Right lobe of liver (tissue), 4 donors: ENCODE measurements around the genes UBE2J2 and TMEM88B.

DNA sequence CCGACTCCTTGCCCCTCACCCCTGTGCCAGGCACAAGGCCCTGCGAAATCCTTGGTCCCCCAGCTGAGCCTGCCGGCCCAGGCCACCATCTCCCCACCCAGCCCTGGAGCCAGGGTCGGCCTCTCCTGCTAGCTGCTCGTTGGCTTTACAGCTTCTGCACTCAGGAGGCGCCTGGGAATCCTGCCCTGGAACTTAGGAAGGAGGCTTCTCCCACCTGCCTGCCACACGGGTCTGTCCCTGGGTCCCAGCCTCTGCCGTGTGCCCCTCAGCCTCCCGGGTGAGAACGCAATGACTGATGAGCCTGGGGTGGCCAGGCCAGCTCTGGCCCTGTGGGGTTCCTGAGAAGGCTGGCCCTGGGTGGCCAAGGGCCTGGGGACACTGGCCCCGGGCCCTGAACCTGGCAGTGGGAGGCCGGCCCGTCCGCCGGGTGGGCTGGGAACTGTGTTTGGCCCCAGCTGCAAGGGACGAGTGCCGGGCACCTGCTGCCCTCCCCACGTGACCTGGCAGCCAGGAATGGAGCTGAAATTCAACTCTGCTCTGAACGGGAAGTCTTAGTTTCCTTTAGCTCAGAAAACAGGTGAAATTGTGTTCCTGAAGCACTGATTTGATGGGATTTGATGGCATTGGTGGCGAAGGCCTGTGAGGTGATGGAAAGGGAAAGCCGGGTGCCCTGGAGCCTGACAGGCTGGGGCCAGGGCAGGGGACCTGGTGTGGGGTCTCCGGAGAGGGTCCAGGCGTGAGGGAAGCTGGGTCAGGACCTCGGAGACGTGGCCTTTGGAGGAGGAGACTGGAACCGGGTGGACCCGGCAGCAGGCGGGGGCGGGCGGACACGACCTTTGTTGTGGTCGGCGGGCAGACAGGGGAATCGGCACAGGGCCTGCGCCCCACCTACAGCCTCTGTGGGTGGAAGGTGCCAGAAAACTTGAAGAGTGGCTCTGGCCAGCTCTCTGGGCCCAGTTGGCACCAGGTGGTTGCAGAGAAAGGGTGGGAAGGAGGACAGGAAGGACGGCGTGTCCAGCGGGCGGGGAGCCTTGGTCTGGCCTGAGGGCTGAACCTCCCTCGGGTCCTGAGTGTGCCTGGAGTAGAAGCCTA is 8.1 kb upstream of the TTLL10 start:
- PRO-cap, 4 experiments, result no peak in any of the 4 experiments
- RAMPAGE, long total RNA, 2 experiments, result no peak in any of the 2 experiments

GRCh38 chr1:1233403-1233738 is 1.3 kb downstream of the B3GALT6 start:
- PRO-cap, 4 experiments, result no peak in any of the 4 experiments
- RAMPAGE, long total RNA, 2 experiments, result no peak in any of the 2 experiments

- PRO-cap, 4 experiments, result no peak in any of the 4 experiments
- RAMPAGE, long total RNA, 2 experiments, result no peak in any of the 2 experiments
Measured at GRCh38 chr1:1267640-1268600, 5.7 kb downstream of the UBE2J2 start.

DNA sequence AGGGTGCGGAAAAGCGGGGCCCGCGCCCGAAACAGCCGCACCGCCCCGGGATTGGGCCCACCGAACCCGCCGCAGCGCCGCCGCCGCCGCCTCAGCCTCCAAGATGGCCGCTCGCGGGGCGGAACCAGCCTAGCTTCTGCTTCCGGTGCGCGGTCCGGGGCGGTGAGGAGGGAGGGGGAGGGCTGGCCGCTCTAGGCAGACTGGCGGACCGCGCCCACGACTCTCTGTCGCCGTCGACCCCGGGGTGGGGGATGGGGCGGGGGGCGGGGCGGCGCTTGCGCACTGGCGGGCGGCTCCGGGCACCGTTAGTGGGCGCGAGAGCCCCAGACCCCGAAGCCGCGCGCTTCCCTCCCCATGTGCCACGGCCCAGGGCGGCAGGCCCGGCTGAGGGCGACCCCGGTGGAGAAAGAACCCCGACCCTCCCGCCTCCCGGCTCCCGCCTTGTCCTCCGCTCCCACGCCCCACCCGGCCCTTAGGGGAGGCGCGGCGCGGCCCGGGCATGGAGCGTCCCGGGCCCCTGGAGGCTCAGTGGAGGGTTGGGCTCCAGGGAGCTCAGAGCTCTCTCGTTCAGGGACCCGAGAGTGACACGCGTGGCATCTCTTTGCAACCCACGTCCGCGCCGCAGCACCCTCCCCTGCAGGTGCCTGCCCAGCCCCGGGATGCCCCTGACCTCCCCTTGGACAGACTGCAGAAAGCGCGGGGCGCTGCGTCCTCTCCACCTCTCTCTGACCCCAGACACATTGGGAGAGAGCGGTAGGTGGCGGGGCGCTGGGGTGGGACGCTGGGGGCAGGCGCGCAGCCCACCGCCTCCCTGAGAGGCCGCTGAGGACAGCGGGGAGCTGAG is at the start of gene UBE2J2:
Gene UBE2J2 (minus strand): TSS at position 126 of the 844 bp plus-strand sequence.
- PRO-cap, 4 experiments, result peak in 4 of 4 experiments; most common plus-strand start position 308 of the sequence (in 3); most common minus-strand start position 105 of the sequence (in 4)
- RAMPAGE, long total RNA, 2 experiments, result no peak in any of the 2 experiments

GRCh38 chr1:1302848-1303605 is 4.7 kb downstream of the ACAP3 start:
- PRO-cap, 4 experiments, result no peak in any of the 4 experiments
- RAMPAGE, long total RNA, 2 experiments, result no peak in any of the 2 experiments

- PRO-cap, 4 experiments, result no peak in any of the 4 experiments
- RAMPAGE, long total RNA, 2 experiments, result no peak in any of the 2 experiments
Measured at GRCh38 chr1:1303763-1303995, 4.1 kb downstream of the ACAP3 start.

- PRO-cap, 4 experiments, result no peak in any of the 4 experiments
- RAMPAGE, long total RNA, 2 experiments, result no peak in any of the 2 experiments
Measured at GRCh38 chr1:1324219-1324512, 294 bp downstream of the INTS11 start.

DNA sequence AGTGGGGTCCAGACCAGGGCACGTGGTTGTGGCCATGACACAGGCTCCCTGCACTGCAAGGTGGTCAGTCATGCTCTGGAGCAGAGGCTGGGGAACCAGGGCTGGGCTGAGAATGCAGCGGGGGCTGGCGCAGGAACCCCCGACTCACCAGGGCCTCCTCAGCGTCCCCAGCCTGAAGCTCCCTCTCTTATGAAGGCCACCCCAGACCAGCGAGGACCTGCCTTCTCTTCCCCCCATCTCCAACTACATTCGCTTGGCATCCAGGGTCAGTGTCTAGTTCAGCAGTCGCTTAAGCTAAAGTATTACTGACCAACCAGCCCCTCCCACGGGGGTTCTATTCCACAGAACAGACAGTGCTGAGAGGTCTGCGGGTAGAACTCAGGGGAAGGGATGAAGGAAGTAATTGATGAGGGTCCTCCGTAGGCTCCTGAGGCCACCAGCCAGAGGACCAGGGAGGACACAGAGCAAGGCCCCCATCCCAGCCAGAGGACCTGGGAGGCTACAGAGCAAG is 2.5 kb downstream of the DVL1 start:
- PRO-cap, 4 experiments, result no peak in any of the 4 experiments
- RAMPAGE, long total RNA, 2 experiments, result no peak in any of the 2 experiments

- PRO-cap, 4 experiments, result no peak in any of the 4 experiments
- RAMPAGE, long total RNA, 2 experiments, result no peak in any of the 2 experiments
Measured at GRCh38 chr1:1351882-1352657, 2.9 kb upstream of the DVL1 start.

GRCh38 chr1:1354581-1355382 is 3.6 kb downstream of the MXRA8 start:
- PRO-cap, 4 experiments, result no peak in any of the 4 experiments
- RAMPAGE, long total RNA, 2 experiments, result no peak in any of the 2 experiments

GRCh38 chr1:1425599-1426516 is at the start of gene TMEM88B:
Gene TMEM88B, plus strand, starts transcription at chr1:1425871.
- PRO-cap, 4 experiments, result no peak in any of the 4 experiments
- RAMPAGE, long total RNA, 2 experiments, result no peak in any of the 2 experiments

DNA sequence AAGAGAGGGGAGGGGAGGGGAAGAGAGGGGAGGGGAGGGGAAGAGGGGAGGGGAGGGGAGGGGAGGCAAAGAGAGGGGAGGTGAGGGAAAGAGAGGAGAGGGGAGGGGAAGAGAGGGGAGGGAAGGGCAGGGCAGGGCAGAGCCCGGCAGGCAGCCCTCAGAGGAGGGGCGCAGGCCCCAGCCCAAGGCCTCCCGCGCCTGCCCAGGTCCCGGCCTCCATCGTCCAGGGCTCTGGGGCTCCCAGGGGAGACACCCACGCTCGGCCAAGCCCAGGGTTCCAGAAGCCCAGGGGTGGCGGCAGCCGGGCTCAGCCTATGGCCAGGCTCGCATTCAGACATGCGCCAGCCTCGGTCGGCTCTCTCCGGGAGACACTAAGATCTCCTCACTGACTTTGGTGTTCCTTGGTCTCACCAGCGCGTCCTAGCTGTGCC is 2.4 kb downstream of the TMEM88B start:
- PRO-cap, 4 experiments, result no peak in any of the 4 experiments
- RAMPAGE, long total RNA, 2 experiments, result no peak in any of the 2 experiments

- PRO-cap, 4 experiments, result peak in 2 of 4 experiments; most common minus-strand start chr1:1433934 (in 2)
- RAMPAGE, long total RNA, 2 experiments, result no peak in any of the 2 experiments
Measured at GRCh38 chr1:1433754-1434220, 1.7 kb upstream of the VWA1 start.

GRCh38 chr1:1434221-1434912 is 1.1 kb upstream of the VWA1 start:
- PRO-cap, 4 experiments, result peak in 1 of 4 experiments; most common minus-strand start chr1:1434399 (in 1)
- RAMPAGE, long total RNA, 2 experiments, result no peak in any of the 2 experiments

DNA sequence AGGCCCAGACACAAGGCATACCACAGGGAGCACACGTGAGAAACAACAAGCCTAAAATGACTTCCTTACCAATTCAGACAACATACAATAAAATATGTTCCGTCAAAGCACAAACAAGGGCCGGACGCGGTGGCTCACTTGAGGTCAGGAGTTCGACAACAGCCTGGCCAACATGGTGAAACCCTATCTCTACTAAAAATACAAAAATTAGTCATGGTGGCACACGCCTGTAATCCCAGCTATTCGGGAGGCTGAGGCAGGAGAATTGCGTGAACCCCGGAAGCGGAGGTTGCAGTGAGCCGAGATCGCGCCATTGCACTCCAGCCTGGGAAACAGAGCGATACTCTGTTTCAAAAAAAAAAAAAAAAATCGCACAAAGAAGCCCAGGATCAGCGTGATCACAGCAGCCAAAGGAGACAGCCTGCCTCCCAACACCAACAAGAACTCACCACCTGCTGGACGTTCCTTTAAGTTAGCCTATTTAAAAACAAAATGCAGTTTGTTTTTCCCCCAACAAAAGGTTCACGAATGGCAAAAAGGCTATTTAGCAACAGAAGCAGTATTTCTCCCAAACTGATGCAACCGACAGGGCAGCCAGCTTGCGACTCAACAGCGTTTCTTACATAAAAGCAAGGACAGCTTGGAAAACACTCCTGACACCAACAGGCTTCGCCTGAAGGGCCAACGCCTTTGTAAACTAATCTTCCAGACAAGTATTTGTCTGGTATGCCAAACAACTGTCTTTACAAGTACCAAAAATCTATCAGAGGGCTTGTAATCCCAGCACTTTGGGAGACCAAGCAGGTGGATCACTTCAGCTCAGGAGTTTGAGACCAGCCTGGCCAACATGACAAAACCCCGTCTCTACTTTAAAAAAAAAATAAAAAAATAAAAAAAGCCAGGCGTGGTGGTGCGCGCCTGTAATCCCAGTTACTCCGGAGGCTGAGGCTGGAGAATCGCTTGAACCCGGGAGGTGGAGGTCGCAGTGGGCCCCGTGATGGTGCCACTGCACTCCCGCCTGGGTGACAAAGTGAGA is 6.8 kb downstream of the SSU72 start:
- PRO-cap, 4 experiments, result no peak in any of the 4 experiments
- RAMPAGE, long total RNA, 2 experiments, result no peak in any of the 2 experiments

DNA sequence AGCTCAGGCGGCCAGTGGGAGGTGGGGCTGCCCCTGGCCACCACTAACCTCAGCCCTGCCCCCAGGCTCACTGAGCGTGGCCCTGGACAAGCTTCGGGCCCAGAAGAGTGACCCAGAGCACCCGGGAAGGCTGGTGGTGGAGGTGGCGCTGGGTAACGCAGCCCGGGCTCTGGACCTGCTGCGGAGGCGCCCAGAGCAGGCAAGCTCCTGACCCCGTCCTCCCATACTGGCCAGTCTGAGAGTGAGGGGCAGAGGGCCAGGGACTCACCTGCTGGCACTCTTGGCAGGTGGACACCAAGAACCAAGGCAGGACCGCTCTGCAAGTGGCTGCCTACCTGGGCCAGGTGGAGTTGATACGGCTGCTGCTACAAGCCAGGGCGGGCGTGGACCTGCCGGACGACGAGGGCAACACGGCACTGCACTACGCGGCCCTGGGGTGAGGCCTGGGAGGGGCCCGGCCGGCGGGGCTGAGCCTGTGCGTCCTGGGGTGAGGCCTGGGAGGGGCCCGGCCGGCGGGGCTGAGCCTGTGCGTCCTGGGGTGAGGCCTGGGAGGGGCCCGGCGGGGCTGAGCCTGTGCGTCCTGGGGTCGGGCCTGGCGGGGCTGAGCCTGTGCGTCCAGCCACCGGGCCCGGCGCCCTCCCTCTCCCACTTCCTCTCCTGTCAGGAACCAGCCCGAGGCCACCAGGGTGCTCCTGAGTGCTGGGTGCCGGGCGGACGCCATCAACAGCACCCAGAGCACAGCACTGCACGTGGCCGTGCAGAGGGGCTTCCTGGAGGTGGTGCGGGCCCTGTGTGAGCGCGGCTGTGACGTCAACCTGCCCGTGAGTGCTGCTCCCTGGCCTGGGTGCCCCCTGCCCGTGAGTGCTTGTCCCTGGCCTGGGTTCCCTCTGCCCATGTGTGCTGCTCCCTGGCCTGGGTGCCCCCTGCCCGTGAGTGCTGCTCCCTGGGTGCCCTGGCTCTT is 4.7 kb upstream of the MMP23B start:
- PRO-cap, 4 experiments, result no peak in any of the 4 experiments
- RAMPAGE, long total RNA, 2 experiments, result no peak in any of the 2 experiments

- PRO-cap, 4 experiments, result peak in 4 of 4 experiments; most common plus-strand start chr1:1630517 (in 4); most common minus-strand start chr1:1630414 (in 1)
- RAMPAGE, long total RNA, 2 experiments, result no peak in any of the 2 experiments
Measured at GRCh38 chr1:1630233-1631364, 1.4 kb upstream of the MMP23B start.

GRCh38 chr1:1634712-1634941 is 2.7 kb downstream of the MMP23B start:
- PRO-cap, 4 experiments, result no peak in any of the 4 experiments
- RAMPAGE, long total RNA, 2 experiments, result no peak in any of the 2 experiments

- PRO-cap, 4 experiments, result no peak in any of the 4 experiments
- RAMPAGE, long total RNA, 2 experiments, result no peak in any of the 2 experiments
Measured at GRCh38 chr1:1715454-1715802, 8.7 kb downstream of the CDK11A start.

DNA sequence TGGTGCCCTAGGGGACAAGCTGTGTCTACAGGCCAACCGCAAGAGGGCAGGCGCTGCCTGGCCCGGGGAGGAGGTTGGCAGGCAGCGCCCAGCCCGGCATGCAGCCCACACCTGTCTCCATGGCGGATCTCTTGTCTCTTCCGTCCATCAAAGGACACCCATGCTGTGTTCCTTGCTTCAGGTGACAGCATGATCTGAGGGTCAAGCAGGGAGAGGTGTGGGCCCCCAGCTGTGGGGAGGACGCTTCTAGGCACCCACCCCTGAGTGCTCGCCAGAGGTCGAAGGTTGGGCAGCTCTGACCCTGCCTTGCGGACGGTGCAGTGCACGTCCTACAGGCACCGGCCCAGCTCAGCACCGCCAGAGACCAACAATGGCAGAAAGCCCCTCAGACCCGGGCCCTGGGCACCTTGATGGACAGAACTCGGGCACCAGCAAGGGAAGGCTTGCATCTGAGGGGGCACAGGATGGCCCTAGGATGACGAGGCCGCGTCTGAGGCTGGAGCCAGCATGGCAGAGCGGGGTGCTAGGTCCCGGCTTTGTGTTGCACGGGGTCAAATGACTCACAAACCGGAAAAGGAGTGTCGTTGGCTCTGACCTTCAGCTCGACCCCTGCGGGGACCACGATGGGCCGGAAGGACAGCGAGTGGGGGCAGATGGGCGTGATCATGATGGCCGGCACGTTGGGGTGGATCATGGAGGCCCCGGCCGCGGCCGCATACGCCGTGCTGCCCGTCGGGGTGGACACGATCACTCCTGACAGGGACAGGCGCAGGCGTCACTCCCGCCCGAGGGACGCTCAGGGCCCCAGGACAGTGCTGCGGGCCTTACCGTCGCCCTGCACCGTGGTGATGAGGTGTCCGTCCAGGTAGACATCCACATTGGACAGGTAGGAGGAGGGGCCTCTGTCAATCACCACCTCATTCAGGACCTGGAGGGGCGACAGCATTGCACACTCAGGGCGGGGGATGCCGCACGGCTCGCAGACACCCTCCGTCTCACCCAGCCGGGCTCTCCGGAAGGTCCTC is 24.5 kb downstream of the NADK start:
- PRO-cap, 4 experiments, result peak in 2 of 4 experiments; most common plus-strand start position 274 of the sequence (in 1); most common minus-strand start position 129 of the sequence (in 2)
- RAMPAGE, long total RNA, 2 experiments, result no peak in any of the 2 experiments